Glomerular endothelial cell (primary cell): ENCODE measurements around the gene GABBR1.

DNA sequence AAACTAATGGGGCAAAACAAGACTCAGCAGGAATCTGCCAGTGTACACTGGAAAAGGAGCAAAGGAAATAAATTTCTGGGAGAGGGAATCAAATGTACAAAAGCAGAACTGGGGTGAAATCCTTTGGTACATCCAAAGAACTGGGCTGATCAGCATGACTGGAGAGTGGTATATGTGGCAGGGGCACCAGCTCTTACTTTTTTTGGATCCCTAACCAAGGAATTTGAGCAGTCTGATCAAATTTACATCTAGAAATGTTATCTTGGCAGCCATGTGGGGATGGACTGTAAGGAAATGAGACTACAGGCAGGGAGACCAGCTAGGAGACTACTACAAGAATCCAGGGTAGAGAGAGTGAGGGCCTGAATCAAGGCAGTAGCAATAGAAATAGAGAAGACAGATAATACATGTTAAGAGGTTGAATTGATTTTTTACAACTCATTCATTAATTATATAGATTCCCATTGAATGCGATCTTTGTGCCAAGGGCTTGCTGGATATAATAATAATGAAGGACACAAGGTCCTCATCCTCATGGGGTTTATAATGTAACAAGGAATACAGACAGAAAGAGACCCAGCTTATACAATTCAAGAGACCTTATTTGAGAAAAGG lies 1.3 kb upstream of the ZSCAN31 start:
- RAMPAGE, long total RNA = no peak

GRCh38 chr6:28356514-28356888 lies 6.8 kb downstream of the ZKSCAN3 start:
- RAMPAGE, long total RNA = no peak

DNA sequence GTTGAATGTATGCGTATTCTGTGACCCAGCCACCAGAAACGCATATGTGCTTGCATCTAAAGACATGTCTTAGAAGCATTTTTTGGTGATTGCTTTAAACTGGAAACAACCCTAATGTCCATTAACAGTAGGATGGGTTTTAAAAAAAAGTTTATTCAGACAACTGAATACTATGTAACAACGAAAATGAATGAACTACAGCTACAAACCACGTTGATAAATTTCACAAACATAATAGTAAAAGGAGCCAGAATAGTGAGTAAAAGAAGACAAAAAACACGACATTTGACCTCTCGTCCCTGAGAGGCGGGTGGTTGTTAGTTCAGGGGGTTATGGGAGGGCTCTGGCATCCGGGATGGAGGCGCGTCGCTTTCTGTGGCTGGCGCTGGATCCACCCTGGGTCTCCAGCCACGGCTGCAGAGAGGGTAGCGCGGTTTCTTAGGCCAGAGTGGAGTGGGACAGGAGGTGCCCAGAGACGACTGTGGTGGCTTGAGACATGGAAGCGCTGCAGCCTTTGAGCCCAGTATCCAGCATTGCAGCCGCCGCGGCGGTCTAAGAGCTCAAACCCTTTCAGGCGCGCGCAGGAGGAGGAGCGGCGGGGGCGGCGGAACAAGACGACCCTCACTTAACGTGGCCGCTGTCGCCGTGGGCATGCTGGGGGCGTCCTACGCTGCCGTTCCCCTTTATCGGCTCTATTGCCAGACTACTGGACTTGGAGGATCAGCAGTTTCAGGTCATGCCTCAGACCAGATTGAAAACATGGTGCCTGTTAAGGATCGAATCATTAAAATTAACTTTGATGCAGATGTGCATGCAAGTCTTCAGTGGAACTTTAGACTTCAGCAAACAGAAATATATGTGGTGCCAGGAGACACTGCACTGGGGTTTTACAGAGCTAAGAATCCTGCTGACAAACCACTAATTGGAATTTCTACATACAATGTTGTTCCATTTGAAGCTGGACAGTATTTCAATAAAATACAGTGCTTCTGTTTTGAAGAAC lies 3.7 kb upstream of the ZSCAN23 start:
- RAMPAGE, long total RNA = no peak

- RAMPAGE, long total RNA = no peak
Measured at GRCh38 chr6:28488848-28489690, 26.5 kb downstream of the GPX6 start.

- RAMPAGE, long total RNA = no peak
Measured at GRCh38 chr6:28586169-28586891, 768 bp downstream of the SCAND3 start.

DNA sequence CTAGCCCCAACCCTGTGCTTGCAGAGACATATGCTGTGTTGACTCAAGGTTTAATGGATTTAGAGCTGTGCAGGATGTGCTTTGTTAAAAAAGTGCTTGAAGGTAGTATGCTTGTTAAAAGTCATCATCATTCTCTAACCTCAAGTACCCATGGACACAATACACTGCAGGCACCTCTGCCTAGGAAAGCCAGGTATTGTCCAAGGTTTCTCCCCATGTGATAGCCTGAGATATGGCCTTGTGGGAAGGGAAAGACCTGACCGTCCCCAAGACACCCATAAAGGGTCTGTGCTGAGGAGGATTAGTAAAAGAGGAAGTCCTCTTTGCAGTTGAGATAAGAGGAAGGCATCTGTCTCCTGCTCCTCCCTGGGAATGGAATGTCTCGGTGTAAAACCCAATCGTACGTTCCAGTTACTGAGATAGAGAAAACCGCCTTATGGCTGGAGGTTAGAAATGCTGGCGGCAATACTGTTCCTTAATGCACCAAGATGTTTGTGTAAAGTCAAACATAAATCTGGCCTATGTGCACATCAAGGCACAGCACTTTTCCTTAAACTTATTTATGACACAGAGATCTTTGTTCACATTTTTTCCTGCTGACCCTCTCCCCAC lies 100.5 kb upstream of the SCAND3 start:
- RAMPAGE, long total RNA = no peak

DNA sequence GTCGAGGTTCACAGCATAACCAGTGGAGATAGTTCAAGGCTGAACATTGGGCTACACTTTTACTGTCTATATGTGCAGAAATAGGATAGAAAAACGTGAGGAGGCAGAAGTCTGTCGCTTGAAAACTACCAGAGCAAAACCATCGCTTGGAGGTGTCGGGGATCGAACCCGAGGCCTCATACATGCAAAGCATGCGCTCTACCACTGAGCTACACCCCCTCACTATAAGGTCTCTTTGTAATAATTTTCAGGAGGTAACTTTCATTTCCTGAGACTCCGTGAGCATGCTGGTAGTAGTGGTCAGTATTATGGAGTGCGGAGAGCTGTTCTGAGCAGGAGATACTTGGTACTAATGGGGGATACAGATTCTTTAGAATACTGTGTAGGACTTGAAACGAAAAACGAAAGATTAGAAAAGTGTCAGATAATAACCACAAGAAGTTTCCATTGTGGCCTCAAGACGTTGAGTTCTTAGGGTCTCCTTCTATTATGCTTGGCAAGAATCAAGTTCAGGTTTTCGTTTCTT lies 106.6 kb downstream of the TRIM27 start:
- RAMPAGE, long total RNA = no peak

GRCh38 chr6:28922477-28922642 lies 1.4 kb downstream of the TRIM27 start:
- RAMPAGE, long total RNA = no peak

DNA sequence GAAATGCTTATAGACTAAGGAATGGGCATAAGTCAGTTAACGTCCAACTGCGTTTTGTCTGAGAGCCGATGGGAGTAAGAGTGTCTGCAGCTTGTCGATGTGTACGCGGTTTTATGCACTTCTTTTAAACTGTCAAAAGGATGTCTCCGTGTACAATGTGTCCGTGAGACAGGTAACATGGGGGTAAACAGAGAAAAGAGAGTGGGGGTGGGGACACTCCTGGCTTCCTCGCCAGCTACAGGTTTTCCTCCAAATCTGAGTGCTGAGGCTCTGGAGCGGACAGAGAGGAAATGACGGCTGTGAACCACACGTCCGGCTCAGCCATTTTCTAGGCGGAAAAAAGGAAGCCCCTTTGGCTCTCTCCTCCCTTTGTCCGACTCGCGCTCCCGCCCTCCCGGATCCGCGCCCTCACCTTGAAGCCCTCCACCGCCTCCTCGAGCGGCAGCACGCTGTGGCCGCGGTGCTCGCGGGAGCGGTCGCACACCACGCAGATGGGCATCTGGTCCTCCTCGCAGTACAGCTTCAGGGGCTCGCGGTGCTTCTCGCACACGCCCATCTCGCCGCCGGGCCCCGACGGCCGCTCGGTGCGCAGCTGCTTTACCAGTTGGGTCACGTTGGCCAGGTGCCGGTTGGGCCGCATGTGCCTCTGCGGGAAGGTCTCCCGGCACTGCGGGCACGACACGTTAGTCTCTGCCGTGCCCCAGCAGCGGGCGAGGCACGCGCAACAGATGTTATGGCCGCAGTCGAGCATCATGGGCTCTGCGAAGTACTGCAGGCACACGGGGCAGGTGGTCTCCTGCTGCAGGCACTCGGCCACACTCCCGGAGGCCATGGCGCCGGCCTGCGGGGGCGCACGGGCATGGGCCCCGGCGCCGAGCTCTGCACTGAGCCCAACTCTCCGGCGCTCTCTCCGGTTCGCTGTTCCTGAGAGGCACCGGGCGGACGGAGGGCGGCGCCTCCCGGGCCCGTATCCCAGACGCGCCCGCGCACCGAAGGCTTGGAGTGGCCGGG lies 679 bp downstream of the TRIM27 start:
- RAMPAGE, long total RNA = no peak

DNA sequence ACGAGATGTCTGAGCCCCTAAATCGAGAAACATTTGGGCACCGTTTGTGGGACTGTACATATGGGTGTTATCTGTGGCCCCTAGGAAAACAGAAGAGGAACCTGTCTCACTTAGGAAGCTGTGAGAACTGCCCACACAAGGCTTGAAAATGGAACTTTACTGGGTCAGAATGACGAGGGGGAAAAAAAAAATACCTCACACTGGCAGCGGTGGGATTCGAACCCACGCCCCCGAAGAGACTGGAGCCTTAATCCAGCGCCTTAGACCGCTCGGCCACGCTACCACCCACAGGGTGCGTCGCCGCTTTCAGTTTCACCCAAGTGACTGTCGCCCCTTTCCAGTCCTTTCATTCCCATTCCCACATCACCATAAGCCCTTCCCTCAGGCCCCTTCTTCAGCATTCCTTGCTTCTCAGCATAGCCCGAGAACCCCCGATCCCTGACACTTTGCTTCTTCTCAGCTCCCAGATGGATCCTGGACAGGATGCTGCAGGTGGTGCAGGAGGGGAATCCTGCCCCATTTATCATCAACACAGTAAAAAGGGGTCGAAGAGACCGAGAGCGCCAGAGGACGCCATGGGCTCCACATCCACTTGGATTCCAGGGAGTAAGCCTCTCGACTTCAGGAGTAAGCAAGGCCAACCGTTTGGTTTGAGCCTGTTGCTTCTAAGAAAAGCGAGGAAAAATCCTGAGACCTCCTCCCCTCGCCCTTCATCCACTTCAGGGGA lies 19.8 kb upstream of the TRIM27 start:
- RAMPAGE, long total RNA = no peak

DNA sequence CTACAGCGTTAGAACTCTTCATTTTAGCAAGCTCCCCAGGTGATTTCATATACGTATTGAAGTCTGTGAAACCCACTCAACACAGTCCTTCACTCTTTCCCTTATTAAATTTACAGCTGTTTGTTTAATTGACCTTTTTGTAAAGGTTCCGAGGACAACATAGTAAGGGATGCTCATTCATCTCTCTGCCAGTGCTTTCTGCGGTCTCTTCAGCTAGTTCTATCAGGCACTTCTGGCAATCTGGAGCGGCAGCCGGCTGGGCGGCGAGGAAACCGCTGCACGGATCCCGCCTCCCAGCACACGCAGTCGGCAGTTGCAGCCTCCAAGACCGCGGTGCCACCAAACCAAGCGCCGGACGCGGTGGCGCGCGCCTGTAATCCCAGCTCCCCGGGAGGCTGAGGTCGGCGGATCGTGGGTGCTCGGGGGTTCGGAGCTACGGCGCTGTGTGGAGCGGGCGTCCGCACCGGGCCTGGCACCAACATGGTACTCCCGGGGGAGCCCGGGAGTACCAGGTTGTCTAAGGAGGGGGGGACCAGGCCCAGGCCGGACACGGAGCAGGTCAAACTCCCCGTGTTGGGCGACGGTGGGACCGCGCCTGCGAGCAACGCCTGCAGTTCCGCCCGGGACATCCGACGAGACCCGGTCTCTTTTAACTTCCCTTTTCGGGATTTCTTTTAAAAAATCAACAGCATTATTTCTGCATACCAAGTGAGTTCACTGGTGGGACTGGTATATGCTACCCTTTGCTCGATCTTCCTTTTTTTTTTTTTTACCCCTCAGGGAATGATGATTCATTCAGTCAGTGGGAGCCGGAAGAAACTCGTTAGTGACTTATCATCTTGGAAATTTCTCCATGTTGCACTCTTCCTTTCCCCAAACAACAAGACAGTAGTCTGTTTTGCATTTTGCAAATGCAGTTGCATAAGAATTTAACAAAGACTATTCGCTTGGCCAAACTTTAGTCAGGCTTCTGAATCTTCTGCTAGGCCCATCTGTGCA lies 27.7 kb downstream of the ZNF311 start:
- RAMPAGE, long total RNA = no peak

DNA sequence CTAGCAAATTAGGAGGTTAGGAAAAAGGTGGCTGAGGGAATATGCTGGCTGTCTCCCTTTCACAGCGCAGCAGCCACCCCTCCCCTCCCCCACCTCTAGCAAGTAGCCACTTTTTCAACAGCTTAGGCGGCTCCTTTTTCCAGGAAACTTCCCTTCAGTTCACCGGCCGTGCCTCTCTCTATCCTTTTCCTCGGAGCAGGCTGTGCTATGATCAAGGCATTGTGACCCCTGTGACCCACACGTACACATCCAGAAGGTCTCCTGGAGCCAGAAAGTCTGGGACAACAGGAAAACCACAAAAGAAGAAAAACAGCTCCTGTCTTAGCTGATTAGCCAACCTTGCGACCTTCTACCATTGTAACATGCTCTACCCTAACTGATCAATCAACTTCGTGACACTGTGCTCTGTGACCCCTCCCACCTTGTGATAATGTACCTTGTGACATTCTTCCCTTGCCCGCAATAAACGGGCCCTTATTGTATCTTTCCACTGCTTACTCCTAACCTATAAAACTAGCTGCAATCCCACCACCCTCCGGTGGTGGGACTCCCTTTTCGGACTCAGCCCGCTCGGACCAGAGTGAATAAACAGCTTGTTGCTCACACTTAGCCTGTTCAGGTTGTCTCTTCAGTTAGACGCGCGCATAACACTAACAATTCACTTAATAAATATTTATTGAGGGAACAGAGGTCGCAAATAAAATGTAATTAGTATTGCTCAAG lies 24.2 kb downstream of the ZNF311 start:
- RAMPAGE, long total RNA = no peak

DNA sequence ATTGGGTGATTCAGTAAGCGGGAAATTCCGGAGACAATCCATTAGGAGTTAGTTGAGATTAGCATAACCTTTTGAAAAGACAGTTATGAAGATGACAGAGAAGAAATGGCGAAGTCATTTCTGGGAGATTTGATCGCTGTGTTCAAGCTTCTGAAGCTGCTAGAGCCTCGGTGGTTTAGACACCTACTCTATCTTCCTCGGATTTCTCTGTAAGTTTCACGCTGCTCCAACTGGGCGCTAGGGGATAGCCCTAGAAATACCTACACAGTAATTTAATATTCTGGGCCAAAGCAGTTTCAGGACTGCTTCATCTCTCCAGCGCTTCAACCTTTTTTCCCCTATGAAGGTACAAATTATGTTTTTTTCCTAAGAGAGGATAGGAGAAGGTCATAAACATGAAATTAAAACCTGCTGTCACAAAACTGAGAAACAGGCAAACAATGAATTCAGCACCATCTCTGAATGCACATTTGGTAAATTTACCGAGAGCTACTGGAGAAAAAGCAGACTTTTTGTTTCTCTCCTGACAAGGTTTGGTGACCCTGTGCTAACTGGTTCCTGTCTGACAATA lies 22.5 kb downstream of the ZNF311 start:
- RAMPAGE, long total RNA = no peak

- RAMPAGE, long total RNA = no peak
Measured at GRCh38 chr6:29625411-29626244, 7.4 kb downstream of the GABBR1 start.

DNA sequence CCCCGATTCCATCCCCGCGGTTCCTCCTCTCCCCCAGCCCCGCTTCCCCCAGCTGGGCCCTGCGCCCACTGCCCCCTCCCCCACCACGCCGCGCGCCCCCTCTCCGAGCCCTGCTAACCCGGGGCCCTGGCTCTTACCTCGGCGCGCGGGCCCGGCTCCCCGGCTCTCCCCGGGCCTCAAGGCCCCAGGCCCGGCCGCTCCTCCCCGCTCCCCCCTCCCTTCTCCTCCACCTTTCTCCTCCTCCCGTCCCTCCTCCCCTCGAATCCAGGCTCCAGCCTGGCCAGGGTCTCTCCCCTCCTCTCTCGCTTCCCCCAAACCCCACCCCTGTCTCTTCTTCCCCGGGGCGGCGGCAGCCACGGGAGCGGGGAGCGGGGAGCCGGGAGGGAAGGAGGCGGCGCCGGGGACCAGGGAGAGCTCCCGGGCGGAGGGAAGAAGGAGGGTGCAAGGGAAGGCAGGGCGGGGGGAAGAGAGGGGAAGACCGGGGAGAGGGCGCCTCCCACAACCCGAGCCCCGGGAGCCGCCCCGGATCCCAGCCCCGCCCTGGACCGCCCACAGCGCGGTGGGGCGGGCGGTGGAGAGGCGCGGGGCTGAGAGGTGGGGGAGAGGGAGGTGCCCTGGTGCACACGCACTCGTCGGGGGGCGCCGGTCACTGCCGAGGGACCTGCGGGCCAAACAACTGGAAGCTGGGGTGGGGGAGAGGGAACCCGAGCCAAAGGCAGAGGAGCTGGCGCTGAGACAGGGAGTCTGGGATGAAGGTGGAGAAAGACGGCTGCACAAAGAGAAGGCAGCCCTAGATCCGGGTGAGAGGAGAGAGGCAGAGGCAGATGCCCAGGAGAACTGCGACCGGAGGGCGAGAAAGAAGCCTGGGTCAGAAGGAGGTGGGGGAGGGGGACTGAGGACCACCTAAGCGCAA lies at the start of gene GABBR1:
Gene GABBR1 (minus strand): TSS at position 471 of the 913 bp plus-strand sequence.
- RAMPAGE, long total RNA = no peak

DNA sequence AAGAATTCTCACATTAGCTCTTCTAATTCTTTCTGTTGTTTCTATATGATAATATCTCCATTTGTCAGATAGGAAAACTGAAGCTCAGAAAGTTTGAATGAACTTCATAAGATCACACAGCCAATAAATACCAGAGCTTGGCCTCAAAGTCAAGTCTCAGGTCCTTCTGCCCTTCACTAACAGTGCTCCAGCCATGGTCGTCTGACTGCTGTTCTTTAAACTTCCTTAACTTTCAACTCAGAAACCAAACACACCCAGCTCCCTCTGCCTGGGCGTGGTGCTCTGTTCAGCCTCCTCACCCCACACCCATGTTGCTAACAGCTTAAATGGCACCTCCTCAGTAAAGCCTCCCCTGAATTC lies 8.7 kb upstream of the GABBR1 start:
- RAMPAGE, long total RNA = no peak

DNA sequence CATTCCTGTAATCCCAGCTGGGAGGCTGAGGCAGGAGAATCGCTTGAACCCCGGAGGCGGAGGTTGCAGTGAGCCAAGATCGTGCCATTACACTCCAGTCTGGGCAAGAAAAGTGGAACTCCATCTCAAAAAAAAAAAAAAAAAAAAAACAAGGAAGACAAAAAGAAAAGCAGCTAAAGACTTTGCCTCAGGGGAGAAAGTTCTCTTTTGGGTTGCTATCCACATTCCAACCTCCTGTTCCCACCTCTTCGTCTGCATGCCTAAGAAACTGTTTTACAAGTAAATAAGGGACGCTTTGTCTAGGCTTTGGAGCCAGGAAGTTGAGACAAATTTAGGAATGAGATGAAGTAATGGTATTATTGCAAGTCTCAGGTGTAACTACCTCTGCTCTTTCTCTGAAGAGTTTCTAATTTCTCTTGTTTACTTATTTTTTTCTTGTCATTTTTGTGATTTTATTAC lies 4.8 kb downstream of the MOG start:
- RAMPAGE, long total RNA = no peak

DNA sequence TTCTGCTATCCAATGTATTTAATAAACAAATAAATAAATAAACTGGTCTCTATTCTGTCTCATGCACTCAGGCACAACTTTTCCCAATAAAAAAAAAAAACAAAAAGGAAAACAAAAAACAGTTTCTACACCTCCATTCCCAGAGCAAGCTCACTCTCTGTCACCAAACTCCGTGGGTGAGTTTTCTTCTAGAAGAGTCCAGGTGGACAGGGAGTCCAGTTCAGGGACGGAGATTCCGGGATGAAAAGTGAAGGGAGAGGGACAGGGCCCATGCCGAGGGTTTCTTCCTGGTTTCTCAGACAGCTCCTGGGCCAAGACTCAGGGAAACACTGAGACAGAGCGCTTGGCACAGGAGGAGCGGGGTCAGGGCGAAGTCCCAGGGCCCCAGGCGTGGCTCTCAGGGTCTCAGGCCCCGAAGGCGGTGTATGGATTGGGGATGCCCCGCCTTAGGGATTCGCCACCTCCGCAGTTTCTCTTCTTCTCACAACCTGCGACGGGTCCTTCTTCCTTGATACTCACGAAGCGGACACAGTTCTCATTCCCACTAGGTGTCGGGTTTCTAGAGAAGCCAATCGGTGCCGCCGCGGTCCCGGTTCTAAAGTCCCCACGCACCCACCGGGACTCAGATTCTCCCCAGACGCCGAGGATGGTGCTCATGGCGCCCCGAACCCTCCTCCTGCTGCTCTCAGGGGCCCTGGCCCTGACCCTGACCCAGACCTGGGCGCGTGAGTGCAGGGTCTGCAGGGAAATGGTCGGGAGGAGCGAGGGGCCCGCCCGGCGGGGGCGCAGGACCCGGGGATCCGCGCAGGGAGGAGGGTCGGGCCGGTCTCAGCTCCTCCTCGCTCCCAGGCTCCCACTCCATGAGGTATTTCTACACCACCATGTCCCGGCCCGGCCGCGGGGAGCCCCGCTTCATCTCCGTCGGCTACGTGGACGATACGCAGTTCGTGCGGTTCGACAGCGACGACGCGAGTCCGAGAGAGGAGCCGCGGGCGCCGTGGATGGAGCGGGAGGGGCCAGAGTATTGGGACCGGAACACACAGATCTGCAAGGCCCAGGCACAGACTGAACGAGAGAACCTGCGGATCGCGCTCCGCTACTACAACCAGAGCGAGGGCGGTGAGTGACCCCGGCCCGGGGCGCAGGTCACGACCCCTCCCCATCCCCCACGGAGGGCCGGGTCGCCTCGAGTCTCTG lies 54.8 kb upstream of the HLA-A start:
- RAMPAGE, long total RNA = no peak

DNA sequence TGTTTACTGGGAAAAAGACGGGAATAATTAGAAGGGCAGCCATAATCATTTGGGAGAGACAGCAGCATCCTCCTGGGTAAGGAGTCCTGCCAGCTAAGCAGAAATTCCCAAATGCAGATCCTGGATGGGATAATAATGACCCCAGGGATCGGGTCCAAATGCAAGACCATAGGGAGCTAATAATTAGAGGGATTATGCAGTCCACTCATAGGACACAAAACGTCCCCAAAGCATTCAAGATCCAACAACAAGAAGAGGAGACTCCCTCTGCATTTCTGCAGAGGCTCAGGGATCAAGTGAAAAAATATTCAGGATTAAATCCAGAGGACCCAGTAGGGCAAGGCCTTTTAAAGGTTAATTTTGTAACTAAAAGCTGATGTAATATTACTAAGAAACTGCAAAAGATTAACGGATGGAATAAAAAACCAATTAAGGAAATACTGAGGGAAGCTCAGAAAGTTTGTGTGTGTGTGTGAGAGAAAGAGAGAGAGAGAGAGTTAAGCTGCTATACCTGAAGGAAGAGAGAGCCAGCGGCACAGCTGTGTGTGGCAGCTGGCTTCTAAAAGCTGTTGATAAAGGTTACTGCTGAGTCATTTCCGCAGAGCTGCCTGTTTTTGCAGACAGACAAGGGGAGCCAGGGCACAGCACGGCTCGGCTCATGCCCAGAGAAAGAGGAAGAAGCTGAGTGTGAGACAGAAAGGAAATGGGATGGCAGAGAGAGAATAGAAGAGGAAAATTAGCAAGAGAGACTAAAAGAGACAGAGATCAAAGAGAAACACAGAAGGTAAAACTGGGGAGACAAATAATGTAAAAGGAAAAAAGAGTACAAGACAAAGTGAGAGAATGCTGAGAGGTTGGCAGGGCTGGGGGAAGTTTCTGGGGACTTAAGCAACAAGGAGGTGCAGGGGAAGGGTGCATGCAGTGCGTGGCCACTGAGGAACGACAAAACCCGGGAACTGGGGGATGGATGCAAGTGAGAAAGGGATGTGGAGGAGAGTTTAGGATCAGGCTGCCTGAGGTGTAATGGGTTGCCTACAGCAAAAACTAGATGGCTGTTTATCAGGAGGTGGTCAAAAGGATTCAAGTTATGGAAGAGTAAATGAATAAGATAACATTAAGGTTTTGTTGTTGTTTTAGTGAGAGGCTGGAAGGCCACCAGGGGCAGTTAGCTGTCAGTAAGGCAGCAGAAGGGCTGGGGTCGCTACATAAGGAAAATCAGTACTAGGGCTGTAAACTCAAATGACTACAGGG lies 22.5 kb downstream of the HLA-A start:
- RAMPAGE, long total RNA = no peak

- RAMPAGE, long total RNA = no peak
Measured at GRCh38 chr6:30067813-30068487, 952 bp downstream of the PPP1R11 start.